Measurements from ENCODE around the genes OGFR and SLC17A9.

GRCh38 chr20:62624489-62625038 is 17.7 kb upstream of the SLCO4A1 start:
- PRO-cap, 2 experiments = peak in 2 of 2 experiments; most common plus-strand start chr20:62624899 (in 2); most common minus-strand start chr20:62624741 (in 1)

DNA sequence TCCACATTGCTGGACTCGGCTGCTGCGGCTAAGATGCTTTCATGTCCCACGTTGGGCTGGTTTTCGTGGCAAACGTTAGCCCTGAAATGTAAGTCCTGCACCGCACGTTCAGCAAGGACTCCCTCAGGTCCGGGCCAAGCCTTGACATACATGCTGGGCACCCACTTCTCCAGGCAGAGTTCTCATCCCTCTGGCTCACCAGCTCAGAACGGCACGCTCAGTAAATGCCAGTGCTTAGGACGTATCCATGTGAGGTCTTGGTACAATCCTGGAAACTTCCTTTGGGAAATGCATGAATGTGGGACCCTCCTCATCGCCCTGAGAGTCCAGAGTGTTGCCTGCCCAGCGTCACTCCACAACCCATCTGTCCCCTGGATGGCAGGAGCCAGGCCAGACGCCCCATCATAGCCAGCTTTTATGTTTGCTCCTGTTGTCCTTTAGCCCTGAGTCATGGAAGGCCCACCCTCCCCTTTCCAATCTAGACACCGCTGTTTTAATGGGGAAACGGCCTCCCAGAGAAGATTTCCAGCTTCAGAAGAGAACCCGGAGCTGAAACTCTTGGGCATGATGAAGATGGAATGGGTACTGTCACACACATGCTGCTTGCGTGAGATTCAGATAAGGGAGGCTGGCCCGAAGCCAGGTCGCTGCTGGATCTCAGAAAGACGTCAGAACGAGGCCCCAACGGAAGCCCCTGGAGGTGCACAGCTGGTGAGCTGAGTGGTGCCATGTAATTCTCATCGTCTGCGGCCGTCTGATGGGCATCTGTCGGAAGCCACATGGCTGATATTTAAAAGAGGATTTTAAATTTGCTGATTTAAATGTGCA is 8.7 kb downstream of the SLCO4A1 start:
- PRO-cap, 2 experiments = no peak in any of the 2 experiments

GRCh38 chr20:62804366-62805137 is at the start of gene OGFR:
Gene OGFR, plus strand, starts transcription at chr20:62804835.
- PRO-cap, 2 experiments = peak in 2 of 2 experiments; most common plus-strand start chr20:62804835 (in 2); most common minus-strand start chr20:62804694 (in 1)

DNA sequence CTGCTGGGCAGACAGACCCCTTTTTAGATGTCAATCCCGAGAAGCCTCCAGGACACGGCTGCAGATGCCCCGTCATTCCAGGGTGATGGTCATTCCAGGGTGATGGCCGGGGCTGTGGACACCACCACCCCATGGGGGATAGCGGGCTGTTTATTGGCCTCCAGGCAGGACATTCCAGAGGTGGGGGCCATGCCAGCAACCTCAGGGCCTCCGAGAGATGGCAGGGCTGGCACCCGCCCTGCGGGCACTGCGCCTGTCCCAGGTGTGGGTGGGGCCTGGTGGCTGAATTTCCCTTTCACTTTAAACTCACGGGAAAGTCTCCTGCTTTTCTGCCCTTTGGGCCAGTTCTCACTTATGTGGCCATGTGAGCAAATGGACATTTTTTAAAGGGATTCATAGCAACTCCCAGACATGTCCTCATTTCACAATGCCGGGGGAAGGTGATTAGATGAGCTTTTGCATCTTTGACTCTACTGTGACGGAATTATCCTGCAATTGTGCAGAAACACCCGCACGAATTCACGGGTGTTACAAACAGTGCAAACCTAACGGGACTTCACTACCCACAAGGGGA is 14.6 kb downstream of the COL9A3 start:
- PRO-cap, 2 experiments = no peak in any of the 2 experiments

DNA sequence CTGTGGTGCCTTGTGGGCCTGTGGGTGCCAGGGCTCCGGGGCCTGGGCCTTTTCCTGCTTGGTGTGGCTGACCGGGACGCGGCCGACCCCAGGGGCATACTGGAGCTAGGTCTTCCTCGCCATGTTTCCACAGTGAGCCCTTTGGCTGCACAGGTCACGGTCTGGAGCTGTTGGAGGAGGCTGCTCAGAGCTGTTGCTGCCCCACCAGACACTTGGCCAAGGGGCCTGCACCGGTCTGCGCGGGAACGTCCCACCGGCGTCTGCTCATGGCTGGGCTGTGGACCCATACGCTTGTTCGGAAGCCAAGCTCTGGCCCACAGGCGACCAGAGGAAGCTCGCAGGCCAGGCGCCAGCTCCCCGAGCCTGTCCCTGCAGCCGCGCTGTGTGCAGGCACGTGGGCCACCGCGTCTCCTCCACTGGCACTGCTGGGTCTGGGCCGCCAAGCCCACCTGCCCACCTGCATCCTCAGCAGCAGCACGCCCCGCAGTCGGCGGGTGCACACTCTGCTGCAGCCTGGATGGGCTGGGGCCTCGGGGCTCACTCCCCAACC is 15.3 kb upstream of the TCFL5 start:
- PRO-cap, 2 experiments = peak in 2 of 2 experiments; most common plus-strand start position 327 of the sequence (in 1); most common minus-strand start position 163 of the sequence (in 1)

DNA sequence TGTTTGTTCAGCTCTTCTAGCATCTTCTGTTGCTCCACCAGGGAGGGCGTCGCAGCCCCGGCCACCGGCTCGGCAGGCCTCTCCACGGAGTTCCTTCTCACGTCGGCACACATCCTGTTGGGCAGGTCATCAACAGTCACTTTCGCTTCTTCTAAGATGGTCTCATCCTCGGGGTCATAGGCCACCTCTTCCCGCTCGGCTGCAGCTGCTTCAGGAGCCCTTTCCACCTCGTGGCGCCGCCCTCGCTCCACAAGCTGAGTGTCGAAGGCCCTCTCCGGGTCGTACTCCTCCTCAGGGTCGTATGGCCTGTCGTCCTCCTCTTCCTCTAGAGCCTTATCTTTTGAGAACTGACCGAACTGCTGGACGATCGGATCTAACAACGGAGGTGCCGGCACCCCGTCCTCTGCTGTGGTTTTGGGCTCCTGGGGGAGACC is 19.9 kb upstream of the TCFL5 start:
- PRO-cap, 2 experiments = no peak in any of the 2 experiments

GRCh38 chr20:62885282-62885954 is 23.8 kb upstream of the TCFL5 start:
- PRO-cap, 2 experiments = no peak in any of the 2 experiments

DNA sequence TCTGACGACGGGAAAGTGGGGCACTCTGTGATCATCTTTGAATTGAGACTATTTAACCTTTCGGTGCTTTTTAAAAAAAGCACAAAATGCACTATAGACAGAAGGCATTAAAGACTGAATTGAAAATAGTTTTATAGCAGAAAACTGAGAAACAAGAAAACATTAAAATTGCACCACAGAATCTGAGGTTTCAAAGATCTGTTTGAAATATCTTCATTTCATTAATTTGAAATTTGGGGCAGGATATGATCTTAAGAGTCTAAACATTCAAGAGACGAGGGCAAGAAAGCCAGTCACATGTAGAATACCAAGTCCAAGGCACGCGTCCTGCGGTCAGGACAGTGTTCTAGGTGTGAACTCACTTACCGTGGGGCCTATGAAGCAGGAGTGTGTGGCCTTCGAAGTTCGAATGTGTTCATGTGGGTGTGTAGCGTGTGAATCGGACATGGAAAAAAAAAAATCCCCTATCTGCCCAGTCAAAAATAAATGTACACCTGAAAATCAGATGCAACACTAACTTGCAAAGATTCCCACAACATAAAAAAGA is 21.3 kb downstream of the DIDO1 start:
- PRO-cap, 2 experiments = no peak in any of the 2 experiments

GRCh38 chr20:62936770-62937228 is 1.1 kb upstream of the GID8 start:
- PRO-cap, 2 experiments = no peak in any of the 2 experiments

- PRO-cap, 2 experiments = no peak in any of the 2 experiments
These were observed 5.5 kb upstream of the SLC17A9 start for GRCh38 chr20:62946986-62947336.

DNA sequence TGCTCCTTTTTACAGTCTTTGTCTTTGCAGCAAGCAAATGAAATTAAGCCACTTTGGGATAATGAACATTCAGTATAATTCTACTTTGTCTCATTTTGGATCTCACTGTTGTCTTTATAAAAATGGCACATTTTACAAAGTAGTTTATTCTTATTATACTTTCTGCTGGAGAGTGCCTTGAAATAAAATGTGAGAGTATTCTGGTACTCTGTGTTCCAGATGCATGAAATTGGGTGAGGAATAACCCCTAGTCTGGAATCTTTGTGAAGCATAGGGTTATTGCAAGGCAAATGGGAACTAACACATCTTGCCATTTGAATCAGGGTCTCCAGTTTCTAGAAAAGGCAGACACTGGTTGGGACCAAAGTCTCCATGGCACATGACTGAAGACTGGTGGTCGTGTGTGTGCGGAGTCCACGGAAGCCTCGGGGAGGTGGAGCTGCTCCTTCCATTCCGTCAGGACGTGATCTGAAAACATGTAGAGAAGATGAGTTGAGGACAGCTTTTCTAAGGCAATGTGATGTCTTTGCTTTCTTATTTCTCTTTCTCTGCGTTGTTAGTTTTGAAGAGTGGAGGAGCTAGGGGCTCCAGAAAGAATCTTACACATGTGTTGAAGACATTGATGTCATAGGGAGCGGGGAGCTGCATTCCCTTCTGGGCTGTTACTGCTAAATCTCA is 5.0 kb upstream of the SLC17A9 start:
- PRO-cap, 2 experiments = no peak in any of the 2 experiments

- PRO-cap, 2 experiments = peak in 1 of 2 experiments; most common plus-strand start chr20:62952701 (in 1); most common minus-strand start chr20:62952593 (in 1)
These were observed at the start of gene SLC17A9 for GRCh38 chr20:62952296-62953172. Gene SLC17A9, plus strand, starts transcription at chr20:62952709.

DNA sequence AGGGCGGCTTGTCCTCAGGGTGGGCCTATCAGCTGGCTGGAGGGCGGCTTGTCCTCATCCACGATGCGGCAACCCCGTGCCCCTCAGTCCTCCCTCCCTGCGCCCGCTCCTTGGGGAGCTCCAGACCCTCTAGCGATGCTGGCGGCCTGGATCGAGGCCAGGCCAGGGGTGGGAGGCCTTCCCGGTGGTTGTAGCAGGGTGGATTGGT is 8.7 kb downstream of the SLC17A9 start:
- PRO-cap, 2 experiments = no peak in any of the 2 experiments

DNA sequence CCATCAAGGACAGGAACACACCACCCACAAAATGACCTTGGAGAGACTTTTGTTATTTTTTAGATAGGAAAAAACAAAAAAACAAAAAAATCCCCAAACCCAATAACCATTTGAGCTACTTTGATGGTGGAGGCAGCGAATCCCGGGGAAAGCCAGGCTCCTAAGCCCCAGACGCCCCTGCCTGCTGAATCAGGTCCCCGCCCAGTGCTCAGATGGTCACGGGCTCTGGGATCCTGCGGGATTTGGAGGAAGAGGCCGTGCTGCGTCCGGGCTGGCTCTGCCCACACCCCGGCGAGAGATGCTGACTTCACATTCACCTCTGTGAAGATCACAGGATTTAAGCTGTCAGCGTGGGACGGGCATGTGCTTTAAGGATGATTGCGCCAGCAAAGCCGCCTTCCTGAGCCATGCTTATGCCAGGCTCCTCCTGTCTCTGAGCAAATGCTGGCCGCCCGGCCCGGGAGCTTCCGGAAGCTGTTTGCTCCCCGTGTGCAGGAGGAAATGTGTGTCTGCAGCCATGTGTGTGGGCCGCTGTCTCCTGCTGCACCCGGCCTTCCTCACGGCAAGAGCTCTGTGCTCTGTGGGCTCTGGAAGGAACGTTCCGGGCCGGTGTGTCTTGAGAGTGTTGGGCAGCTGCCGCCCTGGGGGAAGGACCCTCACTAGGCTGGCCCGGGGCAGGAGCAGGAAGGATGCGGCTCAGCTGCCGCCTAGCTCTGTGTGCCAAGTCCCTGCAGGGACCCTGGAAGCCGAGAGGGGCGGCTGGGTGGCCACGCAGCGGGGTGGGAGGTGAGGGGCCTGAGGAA is 18.8 kb upstream of the BHLHE23 start:
- PRO-cap, 2 experiments = no peak in any of the 2 experiments

- PRO-cap, 2 experiments = no peak in any of the 2 experiments
These were observed 31.0 kb upstream of the BHLHE23 start for GRCh38 chr20:63037568-63038279.

- PRO-cap, 2 experiments = no peak in any of the 2 experiments
These were observed 18.8 kb upstream of the CHRNA4 start for GRCh38 chr20:63379981-63380408.

DNA sequence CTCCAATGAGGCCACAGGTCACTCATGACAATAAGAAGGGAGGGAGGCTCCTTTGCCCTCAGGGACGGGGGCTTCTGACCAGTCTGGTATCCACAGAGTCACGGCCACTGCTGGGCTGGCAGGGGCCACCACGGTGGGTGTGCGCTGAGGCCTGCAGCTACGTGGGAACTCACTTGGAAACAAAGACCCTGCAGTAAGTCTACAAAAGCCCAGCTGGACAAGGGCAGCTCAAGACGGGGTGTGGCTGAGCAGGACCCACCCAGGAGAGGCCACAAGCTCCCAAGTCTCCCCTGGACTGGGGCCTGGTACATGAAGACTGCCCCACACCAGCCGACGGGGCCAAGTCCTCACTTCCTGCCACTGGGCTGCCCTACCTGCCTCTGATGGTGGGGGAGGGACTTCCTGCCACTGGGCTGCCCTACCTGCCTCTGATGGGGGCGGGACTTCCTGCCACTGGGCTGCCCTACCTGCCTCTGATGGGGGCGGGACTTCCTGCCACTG is 48.3 kb upstream of the CHRNA4 start:
- PRO-cap, 2 experiments = no peak in any of the 2 experiments

DNA sequence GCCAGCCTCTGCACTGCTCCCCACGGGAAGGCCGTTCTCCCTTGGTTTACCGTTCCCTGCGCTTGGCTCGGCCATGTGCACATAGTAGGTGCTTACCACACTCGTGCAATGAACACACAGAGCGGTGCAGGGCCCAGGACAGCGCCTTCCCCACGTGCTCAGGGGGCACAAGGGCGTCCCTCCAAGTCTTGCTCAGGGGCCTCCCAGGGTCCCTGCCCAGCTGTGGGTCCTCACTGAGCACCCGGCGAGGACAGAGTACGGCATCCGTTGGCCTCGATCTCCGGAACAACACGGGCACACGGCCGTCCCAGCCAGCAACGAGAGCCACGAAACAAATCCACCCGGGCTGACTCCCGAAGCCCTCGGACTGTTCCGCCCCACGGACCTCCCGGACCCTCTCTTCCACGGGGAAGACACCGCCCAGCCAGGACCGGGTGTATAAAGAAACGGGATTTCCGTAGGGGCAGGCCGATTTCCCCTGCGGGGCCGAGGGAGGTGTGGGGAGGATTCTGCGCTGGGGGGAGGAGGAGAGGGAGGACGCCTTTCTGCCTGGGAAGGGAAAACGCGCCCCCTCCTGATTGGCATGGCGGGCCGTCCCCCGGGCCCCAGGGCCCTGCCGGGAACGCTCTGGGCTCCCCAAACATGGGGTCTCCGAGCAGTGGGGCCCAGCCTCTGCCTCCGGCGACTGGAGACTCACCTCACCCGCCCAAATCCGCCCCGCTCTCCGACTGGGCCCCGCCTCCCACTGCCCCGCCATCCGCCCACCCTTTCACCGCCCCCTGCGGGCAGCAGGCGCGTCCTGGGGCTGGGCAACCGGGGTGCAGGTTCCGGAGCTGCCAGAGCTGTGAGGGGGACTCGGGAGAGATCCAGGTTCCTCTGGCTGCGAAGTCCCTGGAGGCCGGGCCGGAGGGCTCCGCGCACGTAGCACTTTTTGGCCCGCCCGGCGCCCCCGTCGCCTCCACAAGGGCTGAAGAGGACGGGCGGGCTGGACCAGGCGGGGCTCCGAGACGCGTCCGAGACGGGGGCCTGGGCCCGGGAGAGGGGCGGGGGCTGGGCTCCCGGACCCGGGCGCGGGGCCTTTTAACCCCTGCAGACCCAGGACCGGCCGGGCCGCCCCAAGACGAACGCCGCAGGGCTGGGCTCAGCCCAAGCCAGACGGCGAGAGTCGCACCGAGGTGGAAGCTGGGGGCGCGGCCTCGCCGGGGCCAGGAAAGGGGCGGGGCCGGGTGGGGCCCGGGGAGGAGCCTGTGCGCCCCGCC is 685 bp upstream of the PPDPF start:
- PRO-cap, 2 experiments = peak in 2 of 2 experiments; most common plus-strand start position 471 of the sequence (in 1); most common minus-strand start position 415 of the sequence (in 1)

GRCh38 chr20:63541836-63542708 is 4.9 kb upstream of the PTK6 start:
- PRO-cap, 2 experiments = no peak in any of the 2 experiments

DNA sequence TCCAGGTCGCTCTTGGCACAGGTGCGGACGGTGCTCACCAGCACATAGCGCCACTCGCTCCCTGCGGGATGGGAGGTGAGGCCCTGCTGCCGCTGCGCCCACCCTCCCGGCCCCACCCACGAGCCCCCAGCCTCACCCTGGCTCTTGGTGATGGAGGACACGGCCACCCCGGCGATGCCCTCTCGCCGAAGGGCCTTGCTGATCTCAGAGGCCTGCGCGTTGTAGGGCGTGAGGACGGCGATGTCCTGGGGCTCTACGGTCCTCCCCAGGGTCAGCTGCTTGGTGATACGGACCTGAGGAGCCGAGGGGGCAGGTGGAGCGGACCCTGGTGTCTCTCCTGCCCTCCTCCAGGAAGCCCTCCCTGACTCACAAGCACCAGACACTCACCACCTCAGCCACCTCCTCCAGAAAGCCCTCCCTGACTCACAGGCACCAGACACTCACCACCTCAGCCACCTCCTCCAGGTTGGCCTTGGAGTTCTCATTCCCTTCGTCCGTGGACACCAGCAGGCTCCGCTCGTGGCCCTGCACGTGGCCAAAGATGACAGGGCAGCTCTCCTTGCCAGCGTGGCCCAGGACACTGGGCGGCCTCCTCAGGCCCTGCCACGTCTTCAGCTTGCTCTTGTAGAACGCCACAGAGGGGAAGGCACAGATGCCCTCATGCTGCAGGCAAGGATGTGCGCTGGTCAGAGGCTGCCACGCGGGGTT is 6.2 kb downstream of the FNDC11 start:
- PRO-cap, 2 experiments = no peak in any of the 2 experiments

Data from heart right ventricle (tissue), 2 donors.